HL-60 (cell line): ENCODE data around the genes OR5AN1 and MRPL16.

GRCh38 chr11:58273595-58274035 lies 5.6 kb upstream of the OR10W1 start:
- RRBS, result no CpG with 5 or more reads among the region's 1 CpG

DNA sequence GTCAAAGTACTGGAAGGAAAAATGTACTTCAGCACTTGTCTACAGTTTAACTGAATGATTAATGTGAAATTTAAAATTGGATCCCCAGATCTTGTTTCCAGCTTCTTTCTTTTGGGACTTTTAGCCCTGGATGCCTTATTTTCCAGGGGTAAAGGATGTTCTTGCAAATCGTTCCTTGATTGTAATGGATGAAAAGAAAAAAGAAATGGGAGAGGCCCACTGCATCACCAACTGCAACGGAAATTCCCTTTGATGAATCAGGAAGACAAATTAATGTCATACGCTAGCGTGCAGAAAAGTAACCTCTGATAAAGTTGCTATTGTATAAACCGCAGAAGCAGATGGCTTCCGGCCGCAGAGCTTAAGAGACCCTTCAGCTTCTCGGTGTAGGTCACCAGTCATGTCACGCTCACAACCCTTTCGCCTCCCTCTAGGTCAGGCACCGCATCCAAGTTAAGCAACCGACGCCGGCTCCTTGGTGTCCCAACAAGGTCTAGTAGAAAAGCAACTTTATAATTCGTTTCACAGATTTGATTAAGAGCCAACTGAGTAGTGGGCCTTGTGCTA lies 1.4 kb upstream of the ZFP91 start:
- RRBS, result no CpG with 5 or more reads among the region's 15 CpGs

- RRBS, result no CpG with 5 or more reads among the region's 6 CpGs
These were observed 18.7 kb downstream of the GLYATL1 start for GRCh38 chr11:58957812-58958566.

DNA sequence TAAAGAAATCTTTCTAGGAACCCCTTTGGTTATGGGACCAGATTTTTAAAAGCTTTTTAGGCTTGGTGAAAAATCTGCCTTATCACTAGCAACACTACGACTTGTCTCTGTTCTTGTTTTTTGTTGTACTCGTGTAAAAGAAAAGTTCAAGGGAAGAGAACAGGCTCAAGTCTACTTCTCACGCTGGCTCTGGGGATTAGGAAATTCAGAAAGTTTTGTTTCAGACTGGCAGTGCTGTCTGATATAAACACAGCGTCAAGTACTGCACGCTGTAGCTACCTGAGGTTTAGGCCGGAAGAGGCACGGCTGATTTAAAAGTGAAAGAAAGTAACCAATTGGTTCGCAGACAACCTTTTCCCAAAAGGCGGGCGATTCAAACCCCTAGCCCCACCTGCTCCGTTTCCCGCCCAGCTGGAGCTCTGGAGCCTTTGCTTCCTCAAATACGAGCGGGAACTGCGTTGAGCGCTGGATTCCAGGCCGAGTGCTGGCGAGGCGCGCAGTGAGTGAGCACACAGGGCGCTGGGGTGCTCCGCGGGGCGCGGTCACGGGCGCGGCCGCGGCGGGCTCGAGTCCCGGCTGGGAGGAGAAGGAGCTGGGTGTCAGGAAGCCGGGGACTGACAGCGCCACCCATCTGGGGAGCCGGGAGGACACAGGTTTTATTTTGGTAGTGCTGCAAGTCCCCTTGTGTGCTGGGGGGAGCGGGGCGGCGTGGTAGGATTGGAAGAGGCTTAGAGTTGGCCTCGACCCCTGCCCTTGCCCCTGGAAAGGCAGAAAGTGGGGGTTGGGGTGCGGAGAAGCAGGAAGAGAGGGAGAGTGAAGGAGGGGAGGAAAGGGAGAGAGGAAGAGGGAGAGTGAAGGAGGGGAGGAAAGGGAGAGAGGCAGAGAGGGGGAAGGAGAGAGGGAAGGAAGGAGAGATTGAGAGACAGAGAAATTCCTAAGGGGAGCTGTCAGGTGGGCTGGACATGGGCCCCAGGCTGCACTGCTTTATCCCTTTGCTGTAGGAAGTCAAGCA lies 2.0 kb downstream of the FAM111A start:
- RRBS, result 11% methylated on average over 1 of the region's 41 CpGs

DNA sequence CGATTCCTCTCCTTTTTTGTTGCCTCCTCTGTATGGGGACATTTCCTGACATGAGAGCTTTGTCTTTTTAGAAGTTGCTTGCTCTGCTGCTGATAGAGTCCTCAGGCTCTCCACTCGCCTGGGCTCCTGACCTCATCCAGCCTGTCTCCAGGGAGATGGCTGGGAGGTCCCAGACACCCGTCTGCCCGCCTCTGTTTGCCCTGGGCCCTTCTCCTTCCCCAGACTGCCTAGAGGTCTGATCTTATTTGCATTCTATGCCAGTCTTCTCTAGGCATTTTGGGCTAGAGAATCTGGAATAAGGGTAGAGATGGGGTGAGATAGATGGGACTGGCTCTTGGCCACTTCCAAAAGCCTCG lies 3.3 kb downstream of the DTX4 start:
- RRBS, result no CpG with 5 or more reads among the region's 5 CpGs

GRCh38 chr11:59205611-59206048 lies 7.1 kb downstream of the MPEG1 start:
- RRBS, result no CpG with 5 or more reads among the region's 7 CpGs

GRCh38 chr11:59218754-59219470 lies 6.2 kb upstream of the MPEG1 start:
- RRBS, result no CpG with 5 or more reads among the region's 2 CpGs

DNA sequence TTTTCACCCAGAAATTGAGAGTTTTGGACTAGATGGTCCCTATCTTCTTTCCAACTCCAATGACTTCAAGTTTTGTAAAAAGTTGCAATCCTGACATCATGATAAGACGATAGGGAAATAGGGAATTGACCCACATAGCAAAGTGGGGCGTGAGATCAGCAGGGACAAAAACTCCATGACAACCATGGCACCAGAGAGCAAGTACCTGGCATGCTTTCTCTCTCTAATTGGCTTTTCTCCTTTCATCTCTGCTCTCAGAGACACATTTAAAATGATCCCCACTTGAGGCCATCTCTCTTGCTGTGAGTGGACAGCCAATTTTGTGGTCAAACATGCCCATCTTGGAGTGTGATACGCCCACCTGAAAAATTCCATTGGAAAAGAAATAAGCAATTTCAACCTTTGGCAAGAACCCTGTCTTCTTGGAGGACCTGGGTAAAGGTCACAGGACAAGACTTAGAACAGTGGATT lies at the start of gene OR5AN1:
TSS of gene OR5AN1 (plus strand) at position 291 of the 471 bp plus-strand sequence.
- RRBS, result no CpG with 5 or more reads among the region's 3 CpGs

GRCh38 chr11:59551568-59551963 lies 40.2 kb downstream of the OR4D9 start:
- RRBS, result no CpG with 5 or more reads among the region's 10 CpGs

DNA sequence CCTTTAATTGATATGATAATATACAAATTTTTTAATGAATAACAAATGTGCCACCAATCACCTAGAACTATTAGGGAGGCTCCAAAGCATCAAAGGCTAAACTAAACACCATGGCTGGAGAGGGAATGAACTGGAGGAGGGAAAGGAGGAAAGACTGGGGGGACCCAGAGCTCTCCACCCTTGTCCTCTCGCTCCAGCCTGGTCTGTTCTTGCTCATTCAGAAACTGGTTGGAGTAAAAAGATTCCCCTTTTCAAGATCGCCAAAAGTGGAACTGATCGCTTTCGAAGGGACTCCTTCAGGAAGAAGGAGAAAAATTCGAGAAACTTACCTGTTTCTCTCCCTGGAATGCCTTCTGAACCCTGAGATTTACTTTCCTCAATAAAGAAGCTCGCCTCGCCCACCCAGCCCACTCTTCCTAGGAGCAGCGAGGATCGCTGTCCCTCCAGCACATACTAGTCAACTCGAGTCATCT lies 46.9 kb downstream of the OR4D9 start:
- RRBS, result no CpG with 5 or more reads among the region's 10 CpGs

- RRBS, result no CpG with 5 or more reads among the region's 52 CpGs
These were observed 49.2 kb downstream of the OR4D9 start for GRCh38 chr11:59560236-59561178.

DNA sequence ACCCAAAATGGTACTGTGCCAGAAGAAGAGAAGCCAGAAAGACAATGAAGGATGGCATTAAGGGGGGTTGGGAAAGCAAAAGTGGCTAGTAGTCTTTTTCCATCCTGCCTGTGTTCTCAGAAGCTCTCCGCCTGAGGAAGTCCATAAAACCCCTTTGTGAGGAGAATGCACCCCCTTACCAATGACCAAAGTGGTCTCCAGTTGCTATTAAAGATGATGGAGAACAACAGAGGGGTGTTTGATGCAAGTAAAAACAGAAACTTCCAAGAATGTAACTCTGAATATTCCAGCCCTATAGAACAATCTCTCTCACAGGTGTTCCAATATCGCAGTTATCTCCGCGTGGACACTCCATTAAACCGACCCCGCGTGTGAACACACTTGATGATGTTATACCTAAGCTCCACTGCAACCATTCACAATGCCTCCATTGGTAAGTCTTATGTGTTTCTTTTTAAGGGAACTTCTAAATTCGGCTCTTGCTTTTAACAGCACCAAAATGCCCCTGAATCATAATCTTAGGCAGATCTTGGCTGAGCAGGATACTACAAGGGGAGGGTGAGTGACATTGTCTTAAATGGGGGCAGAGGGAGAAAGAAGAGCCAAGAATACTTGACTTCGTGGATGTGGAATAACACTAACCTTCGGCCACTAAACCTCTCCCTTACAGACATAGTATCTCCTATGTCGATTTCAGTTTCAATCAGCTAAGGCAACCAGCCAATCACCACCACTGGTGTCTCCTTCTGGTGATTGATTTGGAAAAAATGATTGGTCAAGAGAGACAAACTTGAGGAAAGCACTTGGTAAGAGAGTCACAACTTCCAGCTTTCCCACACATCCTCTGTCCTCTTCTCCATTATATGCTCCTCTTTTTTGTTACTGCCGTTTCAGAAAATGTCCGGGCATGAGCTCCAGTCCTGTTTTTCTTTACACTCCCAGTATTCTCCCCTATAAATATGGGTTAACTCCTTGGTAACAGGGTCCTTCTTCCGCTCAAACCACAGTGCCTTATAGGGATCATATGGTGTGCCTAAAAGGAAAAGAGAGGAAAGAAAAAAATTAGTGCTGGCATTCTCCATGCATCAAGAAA lies 39.5 kb downstream of the OSBP start:
- RRBS, result no CpG with 5 or more reads among the region's 14 CpGs

DNA sequence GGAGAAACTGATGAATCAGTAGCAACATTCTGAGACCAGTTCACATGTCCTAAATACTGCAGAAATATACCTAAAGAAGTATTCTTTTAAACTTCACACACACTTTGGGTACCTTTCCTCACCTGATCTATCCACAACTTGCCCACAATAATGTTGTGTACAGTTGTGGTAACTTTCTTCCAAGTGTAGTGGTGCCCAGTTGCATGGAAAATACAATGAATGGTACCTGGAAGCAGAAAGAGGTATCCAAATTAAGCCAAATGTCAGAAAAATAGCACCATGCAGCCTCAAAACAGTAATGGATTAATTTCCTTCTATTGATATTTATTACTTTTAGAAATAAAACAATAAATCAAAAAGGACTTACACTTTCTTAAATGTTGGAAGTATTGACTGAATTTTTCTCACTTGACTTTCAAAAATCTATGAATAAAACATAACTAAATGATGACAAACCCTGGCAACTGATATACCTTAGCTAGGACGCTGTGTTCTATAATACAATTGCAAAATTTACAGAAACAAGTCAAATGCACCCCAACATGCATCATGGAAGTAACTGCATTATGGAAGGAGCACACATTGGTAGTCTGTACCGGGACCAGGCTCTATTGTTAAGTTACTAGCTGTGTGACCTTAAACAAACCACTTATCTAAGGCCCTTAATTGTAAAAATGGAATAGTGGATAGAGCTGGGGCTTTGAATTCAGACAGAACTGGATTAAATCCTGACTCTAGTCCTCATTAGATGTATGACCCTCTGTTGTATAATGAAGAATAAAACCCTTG lies 34.1 kb downstream of the OSBP start:
- RRBS, result no CpG with 5 or more reads among the region's 2 CpGs

DNA sequence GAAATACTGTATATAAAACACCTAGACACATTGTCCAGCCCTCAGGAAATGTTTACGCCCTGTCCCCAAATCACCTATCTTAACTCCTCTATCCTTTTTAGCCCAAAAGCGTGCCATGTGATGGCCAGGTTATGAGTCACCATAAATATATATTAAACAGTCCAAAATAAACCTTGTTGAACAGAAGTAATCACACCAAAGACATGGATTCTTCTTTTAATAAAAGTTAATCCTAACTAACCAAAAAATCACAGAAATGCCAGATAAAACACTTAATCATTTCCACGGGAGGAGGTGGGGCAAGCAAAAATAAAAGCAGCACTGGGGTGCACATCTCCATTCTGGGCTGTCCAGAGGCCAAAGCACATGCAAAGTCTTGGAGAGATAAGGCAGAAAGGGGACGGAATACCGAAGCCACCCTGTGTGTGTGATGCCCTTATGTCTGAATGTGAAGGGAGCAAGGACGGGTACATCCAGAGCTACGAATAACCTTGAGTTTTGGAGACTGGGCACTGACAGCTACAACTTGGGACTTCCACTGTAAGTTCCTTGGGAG lies 1.1 kb downstream of the OSBP start:
- RRBS, result no CpG with 5 or more reads among the region's 7 CpGs

- RRBS, result no CpG with 5 or more reads among the region's 2 CpGs
These were observed 2.1 kb downstream of the PATL1 start for GRCh38 chr11:59666695-59667262.

GRCh38 chr11:59756410-59756657 lies 1.2 kb downstream of the STX3 start:
- RRBS, result no CpG with 5 or more reads among the region's 1 CpG

DNA sequence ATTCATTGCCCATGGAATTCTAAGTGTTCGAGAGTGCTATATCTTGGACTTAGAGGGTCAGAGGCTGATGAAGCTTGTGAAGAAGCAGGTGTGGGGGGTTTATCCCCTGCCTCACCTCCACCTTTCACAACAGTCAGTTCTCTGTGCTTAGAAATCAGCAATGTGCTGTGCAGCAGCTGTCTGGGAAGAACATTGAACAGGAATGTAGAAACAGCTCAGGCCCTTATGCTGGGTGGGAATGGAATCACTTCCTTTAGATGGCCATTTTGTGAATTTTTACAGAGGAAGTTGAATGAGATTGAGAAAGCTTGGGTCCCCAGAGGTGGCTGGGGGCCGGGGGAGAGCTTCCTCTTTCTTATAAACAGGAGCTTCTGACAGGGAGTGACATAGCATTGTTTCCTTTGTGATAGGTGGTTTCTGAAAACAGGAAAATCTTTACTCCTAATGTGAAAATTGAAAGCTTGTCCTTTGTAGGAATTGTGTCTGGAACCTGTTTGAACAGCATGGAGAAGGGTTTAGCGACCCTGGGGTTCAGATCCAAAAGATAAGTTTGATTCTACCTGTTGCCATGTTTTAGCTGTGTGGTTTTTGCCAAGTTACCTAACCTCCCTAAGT lies 17.0 kb downstream of the STX3 start:
- RRBS, result no CpG with 5 or more reads among the region's 3 CpGs

DNA sequence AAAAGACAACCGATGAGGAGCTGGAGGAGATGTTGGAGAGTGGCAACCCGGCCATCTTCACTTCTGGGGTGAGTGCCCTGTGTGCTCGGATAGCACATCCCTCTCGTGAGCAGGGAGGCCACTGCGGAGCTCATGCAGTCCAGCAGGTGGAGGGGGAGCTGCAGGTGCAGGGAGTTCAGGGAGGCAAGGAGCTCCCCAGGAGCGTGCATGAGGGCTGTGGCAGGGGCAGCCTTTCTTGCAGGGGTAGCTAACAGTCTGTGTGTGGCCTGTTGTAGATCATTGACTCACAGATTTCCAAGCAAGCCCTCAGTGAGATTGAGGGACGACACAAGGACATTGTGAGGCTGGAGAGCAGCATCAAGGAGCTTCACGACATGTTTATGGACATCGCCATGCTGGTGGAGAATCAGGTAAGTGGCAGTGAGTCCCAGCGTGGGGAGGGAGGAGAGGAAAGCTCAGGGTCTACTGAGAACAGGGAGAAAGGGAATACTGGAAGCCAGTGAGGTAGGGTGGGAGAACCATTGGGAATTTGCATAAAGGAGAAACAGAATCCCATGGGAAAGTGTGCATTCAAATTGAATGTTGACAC lies 17.4 kb downstream of the MRPL16 start:
- RRBS, result no CpG with 5 or more reads among the region's 10 CpGs

DNA sequence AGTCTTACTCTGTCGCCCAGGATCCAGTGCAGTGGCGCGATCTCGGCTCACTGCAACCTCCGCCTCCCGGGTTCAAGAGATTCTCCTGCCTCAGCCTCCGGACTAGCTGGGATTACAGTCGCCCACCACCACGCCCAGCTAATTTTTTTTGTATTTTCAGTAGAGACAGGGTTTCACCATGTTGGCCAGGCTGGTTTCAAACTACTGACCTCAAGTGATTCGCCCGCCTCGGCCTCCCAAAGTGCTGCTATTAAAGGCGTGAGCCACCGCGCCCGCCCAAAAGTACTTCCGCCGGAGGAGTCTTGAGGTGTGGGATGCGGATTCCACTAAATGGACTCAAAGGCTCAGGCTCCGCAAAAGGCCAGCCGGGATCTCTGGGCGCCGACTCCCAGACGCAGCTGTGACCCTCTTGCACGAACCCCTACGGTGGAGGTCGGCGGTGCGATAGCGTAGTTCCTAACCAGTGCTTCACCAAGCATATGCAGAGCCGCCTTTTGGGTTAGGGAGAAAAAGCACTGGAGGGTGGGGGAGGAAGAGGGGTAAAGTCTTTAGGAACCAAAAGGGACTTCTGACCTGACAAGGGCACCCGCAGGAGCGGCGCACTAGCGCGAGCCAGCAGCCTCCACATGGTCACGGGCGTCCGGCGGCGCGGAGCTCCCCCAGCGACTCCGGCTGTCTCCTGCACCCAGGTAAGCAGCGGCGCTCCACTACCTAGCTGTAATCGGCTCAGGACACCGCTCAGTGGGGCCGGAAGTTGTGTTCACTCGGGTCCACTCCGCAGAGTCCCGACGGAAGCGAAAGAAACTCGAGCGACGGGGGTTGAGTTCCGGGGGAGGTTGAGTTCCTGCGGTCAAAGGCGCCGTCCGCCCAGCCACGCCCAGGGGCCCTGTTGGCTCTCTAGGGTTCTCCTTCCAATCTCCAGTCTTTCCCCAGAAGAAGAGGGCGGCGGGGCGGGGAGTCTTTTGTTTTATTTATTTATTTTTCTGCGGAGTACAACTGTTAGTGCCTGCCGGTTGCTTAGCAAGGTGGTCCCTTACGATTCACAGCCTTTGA lies at the start of gene MRPL16:
TSS of gene MRPL16 (minus strand) at position 748 of the 1,053 bp plus-strand sequence.
- RRBS, result 4% methylated on average over 17 of the region's 69 CpGs

DNA sequence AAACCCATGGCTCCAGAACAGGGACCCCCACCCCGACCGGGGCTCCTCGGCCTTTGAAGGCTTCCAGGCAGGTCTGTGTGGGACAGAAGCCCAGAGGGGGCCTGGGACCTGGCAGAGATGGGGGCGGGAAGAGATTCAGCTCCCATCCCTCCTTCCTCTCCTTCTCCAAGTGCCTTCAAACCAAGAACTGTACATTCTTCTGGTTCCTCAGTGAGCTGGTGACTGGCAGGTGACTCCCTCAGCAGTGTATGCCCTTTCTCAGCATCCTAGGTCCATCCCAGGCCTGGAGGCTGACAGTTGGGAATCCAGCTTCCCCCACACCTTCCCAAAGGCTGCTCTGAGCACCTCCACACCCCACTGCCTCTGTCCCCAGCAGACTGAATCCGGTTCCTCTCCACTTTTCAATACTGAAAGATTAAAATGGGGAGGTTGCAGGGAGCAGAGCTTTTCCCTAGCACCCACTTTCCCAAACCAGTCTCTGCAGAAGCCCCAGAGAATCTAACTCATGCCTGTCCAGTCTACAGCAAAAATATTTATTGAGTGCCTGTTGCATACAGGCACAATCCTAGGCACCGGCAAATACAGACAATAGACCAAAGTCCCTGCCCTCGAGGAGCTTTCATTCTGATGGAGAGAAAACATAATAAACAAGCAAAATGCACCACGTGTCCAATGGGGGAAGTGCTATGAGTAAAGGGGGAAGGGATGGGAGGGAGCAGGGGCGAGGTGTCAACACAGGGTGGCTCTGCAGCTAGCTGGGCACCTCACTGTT lies 5.1 kb downstream of the PTGDR2 start:
- RRBS, result no CpG with 5 or more reads among the region's 9 CpGs